ENCODE measurements around a stretch of chr10.

DNA sequence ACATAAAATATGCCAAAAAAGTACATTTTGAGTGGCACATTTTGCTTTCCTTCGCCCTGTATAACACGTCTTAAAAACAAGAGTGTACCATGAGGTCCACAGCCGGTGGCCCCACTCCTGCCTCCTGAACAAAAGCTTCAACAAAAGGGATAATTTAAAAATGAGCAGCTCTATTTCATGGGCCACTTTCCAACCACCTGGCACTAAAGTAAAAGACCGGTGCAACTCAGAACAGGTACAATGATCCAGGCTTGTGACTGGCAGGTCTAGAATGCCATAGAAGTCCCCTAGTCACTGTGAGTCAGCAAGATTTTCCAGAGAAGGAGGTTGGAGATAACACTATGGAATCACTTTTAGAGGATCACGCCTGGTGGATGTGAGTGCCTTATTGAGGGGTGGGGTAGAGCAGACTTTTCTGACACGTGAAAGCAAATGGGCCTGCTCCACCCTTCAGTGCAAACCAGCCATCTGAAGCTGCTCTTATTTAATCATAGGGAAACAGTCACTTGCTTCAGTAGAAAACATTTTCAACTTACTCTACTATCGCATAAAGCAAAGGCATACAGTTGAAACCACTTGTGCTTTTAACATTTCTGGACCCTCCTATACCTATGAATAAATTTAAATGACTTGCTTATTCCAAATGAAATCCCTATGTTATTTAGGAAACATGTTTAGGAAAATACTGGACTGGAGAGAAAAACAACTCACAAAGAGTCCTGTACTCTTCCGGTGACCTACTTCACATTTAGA lies 21.6 kb upstream of the AKR1C1 start:
- RRBS = no CpG with 5 or more reads among the region's 8 CpGs

DNA sequence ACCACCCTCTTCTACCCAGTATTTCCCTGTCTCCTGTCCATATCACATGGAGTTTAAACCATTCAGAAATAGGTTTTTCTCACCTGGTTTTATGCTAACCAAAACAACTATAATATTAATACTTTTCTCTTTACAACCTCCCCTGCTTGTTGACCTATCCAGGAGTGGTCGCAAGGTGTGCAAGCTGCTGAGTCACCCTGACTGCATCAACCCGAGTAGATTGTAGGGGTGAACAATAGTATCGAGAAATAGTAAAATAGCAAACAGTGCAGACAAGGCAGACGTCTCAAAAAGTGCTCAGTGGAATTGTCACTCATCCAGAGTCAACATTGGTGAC lies 6.4 kb upstream of the AKR1C1 start:
- RRBS = no CpG with 5 or more reads among the region's 4 CpGs

DNA sequence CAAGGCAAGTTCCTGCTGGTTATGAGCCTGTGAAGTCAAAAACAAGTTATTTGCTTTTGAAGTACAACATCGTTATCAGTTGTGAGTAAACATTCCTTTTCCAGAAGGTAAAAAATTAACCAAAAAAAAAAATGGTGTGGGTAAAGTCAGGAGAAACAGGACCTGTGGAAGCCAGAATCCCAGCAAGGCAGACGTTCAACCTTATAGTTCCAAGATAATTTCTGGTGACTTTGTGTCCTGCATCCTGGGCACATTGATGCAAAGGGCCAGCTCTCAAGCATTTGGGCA lies 37.6 kb downstream of the AKR1C8 start:
- RRBS = no CpG with 5 or more reads among the region's 2 CpGs

DNA sequence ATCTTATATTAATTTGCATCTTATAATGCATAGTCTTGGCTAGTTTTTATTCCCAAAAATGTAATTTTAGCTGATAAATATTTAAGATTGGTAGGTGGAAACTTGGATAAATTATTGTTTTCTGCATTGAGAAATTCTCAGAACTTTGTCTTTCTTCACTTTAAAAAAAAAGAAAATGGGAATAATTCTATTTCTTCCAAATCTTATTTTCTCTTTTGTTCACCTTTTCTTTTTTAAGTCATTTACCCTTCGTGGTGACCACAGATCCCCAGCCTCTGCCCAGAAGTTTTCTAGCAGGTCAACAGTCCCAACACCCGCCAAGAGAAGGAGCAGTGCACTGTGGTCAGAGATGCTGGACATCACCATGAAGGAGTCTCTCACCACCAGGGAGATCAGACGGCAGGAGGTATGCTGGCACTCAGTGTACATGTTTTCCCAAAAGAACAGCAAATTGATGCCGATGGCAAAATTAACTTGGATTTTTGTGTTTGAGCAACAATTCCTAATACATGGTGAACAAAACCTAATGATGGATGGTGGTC lies 39.8 kb downstream of the NET1 start:
- RRBS = no CpG with 5 or more reads among the region's 4 CpGs

- RRBS = no CpG with 5 or more reads among the region's 13 CpGs
Observed at GRCh38 chr10:5453433-5454424, 41.4 kb downstream of the NET1 start.

DNA sequence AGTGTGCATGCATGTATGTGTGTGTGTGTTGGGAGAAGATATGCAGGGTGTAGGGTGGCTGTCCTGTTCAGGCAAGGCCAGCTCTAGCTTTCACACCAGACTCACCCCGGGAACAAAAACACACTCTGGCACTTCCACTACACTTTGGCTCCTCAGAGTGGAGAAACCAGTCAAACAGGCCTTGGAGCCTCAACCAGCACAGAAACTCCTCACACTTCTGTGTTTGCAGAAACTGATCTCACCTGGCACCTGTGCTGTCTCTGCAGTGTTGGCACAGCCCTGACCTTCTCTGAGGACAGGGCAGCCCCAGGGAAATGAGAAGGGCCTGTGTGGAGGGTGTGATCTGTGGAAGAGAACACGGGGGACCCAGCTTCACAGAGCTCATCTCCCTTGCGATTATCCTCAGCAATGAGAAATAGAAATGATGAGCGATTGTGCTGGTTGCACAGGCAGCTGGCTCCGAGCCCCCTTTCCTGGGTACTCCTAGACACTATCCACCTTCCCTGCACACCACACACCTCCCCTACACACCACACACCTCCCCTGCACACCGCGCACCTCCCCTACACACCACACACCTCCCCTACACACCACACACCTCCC lies 4.2 kb upstream of the CALML5 start:
- RRBS = no CpG with 5 or more reads among the region's 7 CpGs

DNA sequence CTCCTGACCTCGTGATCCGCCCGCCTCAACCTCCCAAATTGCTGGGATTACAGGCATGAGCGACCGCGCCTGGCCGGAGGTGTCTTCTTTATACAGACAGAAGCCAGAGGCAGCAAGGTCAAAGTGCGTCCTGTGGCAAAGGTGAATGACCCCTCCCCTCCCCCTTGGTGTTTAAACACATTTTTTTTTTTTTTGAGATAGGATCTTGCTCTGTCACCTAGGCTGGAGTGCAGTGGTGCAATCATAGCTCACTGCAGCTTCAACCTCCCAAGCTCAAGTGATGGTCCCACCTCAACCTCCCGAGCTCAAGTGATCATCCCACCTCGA lies 3.6 kb downstream of the CALML3 start:
- RRBS = no CpG with 5 or more reads among the region's 10 CpGs

GRCh38 chr10:5575370-5576017 lies 50.7 kb downstream of the CALML3 start:
- RRBS = 67% methylated on average over 1 of the region's 20 CpGs

DNA sequence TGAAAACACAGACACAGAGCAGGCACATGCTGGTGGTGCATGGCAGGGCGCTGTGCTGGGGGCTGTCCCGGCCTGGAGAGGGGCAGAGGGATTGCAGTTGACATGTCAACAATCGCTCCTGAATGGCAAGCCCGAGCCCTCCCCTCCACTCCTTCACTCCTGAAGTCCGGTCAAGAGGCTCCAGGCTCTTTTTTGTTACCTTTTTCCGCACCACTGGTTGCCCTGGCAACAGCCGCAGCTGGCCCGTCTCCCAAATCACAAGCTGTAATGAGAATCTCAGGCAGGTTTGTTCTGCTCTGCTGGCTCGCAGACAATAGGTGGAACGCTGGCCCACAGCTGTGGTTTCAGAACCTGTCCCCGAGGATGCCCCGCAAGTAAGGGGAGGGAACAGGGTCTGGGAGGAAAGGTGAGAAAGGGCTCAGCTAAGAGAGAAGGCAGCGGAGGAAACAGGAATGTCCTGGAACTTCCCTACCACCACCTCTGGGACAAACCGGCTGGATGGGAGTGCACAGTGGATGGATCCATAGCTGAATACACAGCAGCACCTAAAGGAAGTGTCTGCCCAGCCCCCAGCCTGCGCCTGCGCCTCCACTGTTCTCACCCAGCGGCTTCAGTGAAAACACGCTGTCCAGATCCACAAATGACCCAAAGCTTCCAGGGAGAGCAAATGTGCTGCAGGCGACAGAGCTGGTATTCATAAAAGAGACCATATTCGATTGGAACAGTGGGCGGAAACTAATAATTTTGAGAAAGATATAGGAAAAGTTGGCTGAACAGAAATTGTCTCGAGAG lies 58.9 kb downstream of the CALML3 start:
- RRBS = 0% methylated on average over 2 of the region's 22 CpGs

- RRBS = 61% methylated on average over 4 of the region's 11 CpGs
Observed at GRCh38 chr10:5626318-5626972, 40.0 kb downstream of the ASB13 start.

DNA sequence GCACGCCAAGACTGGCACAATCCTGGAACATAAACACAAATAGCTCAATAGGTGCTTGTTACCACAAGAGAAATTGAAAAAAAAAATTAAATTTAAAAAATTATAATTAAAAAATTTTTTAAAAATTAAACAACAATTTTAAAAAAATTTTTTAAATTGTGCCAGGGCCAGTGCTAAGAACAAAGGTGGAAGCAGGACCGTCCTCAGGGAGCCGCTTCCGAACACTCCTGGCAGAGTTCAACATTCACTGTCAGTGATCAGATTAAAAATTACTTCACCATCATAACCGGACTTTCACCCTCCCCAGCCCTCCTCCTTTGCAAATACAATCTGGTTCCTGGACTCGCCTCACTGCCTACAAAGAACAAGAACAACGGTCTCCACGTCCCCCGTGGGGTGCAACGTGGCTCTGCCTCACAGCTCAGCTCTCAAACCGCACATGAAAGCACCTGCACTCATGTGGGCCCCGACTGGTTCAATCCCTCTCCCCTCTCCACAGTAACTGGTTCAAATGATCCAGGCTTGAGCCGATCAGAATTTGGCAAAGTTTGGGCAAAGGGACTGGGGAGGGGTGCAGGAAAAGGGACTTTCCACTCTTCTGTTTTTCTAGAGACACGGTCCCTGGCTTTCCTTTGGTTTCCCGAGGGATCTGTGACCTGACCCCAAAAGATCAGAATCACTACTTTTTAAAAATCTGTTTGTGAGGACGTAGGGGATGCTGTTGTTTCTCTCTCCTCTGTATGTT lies 21.1 kb downstream of the ASB13 start:
- RRBS = no CpG with 5 or more reads among the region's 16 CpGs

DNA sequence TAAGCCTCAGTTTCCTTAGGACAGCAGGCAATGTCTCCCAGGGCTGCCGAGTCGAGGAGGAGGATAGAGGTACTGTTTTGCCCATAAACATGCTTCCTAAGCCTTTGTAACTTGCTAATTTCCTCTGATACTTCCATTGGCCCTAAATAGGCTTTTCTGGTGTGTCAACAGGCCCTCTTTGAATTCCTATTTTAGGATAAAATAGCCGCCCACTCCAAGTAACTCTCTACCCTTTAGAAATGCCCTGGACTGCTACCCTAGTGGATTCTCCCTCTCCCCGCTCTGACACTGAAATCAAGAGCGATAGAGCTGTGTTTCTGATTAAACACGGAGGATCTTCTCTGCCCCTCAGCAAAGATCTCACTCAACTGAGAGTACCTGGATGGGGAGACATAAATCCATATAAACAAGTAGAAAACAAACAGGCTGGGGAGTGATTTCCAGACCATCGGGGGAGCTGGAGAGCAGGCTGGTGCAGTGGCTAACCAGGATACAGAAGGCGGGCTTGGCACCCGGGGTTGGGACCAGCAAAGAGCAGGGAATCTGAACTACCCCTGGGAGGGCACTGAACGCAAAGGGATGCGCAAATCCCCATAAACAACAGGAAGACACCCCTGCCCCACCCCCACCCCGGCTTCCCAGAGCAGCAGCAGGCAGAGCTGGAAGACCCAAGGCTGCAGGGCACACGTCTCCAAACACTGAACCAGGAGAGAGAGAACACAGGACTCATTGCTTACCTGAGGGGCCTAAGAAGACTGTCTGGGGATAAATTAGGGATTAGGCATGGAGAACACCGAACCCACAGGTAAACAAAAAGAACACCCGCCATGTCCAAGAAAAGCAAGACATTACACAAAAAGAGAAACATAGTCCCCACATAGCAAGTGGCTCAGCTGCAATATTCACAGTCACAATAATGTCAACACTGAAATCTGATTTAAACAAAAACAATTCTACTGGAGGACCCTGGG lies 2.5 kb downstream of the ASB13 start:
- RRBS = no CpG with 5 or more reads among the region's 15 CpGs

GRCh38 chr10:5665376-5665753 lies 1.0 kb downstream of the ASB13 start:
- RRBS = no CpG with 5 or more reads among the region's 3 CpGs

DNA sequence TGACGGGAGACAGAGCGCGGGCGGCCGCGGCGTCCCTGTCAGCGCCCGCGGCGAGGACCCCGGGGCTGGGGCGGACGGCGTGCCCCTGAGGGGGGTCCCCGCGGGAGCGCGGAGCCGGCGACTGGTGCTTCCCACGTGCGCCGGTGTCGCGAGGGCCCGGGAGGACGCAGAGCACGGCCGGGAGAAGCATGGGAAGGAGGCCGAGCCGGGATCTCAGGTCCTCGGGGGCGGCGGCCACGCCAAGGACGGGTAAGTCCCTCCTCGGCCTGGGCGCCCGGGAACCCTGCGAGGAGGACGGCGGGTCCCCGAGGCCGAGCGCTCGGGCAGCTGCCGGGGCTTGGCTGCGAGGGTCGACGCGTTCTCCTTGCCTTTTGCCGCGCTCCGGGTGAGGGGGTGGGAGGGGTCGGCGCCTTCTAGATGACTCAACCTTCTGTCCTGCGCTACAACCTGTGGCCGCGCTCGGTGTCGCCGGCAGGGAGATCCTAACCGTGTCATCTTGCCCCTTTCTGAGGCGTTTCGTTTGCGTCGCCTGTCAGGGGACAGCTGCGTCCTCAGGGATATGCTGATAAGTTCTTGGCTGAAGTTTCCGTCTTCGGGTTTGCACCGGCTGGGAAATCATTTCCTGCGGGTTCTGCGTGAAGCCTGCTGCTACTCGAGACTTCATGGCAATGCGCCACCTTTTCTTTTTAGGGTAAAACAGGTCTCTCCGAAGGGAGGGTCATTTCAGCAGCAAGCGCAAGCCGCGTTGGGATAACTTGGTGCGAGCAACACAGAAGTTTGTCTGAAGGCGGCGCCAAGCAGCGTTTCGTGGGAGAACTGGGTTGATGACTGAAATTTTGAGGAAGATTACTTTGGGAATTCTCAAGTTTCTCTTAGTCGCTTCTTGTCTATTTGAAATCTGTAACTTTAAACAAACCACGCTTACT lies 552 bp downstream of the TASOR2 start:
- RRBS = under 1% methylated on average over 48 of the region's 87 CpGs

DNA sequence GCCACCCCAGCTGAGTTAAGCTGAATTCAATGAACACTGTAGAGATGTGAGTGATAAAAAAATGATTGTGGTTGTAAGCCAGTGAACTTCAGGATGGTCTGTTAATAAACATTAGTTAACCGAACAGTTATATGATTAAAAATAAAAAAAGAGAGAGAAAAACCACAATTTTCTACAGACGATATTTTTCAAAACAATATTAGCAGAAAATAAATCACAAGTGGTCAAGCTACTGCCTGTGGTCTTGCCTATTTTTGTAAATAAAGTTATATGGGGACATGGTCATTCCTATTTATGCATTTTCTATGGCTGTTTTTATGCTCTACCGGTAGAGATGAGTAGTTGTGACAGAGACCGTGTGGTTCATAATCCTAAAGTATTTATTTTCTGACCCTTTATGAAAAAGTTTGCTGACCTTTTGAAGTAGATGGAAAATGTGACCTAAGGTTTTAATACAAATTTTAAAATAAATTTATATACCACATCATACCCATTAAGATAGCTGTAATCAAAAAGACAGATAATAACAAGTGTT lies 13.7 kb downstream of the TASOR2 start:
- RRBS = no CpG with 5 or more reads among the region's 4 CpGs

DNA sequence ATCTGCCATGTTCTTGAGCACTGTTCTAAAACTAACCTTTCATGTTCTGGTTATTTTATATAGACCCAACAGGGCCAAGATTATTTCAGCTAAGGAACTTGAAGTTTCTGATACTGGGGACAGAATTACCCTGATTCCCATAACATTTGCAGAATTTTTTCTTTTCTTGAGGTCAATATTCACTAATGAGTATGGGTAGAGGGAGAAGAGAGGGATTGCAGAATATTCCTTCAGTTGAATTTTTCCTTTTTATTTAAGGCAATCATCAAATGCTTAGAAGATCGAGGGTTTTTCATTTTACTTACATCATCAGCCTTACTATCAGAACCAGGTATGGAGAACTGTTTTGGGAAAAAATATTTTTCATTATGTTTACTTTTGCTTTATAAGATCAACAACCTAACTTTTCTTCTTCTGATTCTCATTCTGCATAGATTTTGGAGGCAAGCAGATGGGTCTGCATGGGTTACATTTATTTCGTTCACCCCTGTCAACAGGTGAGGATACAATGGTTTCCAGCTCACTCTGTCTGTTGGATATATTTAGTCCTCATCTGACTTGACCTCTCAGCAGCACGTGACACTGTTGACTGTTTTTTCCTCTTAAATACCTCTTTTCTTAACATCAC lies 42.1 kb downstream of the TASOR2 start:
- RRBS = no CpG with 5 or more reads among the region's 3 CpGs

DNA sequence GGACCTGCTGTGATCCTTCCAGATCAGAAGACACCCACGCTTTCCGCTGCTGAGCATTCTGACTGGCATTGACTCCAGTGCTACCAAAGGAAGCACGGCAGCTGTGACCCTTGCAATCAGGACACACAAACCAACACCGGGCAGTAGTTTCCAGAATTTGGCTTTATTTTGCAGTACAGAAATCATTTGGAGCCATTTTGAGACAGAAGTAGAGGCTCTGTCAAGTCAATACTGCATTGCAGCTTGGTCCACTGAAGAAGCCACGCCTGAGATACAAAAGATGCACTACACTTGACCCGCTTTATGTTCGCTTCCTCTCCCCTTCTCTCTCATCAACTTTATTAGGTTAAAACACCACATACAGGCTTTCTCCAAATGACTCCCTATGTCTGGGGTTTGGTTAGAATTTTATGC lies 48.1 kb downstream of the GDI2 start:
- RRBS = no CpG with 5 or more reads among the region's 7 CpGs

GRCh38 chr10:5785088-5785362 lies 28.2 kb downstream of the GDI2 start:
- RRBS = no CpG with 5 or more reads among the region's 2 CpGs

GRCh38 chr10:5890407-5891449 lies 685 bp downstream of the FBH1 start:
- RRBS = 2% methylated on average over 11 of the region's 57 CpGs

DNA sequence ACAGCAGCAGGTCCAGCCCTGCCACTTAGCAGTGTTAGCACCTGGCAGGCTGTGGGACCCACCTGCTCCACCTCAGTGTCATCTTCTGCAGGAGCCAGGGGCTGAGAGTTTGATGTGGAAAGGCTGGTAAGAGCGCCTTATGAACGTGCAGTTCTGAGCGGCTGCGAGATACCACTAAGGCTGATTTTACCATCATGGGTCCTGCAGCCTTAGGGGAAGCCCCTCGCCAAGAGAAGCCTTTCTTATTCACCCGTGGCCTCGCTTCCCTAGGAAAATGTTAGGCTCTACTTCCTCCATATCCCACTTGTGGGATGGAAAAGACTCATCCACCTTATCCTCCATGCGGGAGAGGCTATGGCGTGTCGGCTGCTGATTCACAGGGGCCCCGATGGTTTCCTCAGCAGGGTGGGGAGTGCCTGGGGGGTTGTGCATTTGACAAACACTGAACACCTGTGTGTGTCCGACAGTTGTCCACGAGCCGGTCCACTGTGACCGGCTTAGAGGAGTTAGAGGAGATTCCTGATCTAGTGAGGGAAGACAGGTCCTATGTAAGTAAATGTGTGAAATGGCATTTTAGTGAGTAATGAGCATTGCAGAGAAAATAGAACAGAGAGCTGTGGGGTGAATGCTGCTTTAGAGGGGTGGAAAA lies 21.3 kb downstream of the FBH1 start:
- RRBS = no CpG with 5 or more reads among the region's 15 CpGs

All from renal cortical epithelial cell (primary cell).